ENCODE results near the genes RPS26, RPL41 and PAN2.

DNA sequence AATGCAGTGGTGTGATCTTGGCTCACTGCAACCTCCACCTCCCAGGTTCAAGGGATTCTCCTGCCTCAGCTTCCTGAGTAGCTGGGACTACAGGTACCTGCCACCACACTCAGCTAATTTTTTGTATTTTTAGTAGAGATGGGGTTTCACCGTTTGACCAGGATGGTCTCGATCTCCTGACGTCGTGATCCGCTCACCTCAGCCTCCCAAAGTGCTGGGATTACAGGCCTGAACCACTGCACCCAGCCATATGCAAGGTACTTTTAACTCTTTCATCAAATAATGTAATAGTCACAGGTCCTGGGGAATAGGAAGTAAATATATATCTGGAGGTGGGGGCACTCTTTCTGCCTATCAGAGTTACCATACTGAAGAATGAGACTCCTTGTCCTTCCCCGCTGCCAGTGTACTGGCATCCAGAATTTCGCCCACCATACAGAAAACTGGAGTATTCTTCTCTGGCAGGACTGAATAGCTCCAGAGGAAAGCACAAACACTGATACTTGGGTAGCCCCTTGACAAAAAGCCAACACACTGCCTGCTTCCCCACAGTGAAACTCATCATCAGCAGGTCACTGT, 14.2 kb upstream of the MMP19 start:
- PRO-cap = no peak

DNA sequence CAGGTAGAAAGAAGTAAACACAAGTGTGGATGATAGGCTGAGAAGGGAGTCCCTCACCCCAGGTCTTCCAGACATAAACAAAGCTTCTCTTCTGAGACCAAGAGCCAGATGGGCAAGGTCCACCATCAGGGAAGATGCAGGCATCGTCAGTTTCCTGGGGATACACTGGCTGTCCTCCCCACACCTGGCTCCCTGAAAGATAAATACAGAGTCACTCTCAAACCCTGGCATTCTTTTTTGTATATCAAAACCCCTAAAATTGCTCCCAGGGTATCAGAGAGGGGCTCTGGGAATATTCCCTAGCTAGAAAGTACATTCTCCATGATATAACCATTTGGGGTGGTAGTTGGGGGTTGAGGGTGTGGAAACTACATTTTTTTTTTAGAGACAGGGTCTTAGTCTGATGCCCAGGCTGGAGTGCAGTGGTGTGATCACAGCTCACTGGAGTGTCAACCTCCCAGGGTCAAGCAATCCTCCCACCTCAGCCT, 7.4 kb downstream of the PMEL start:
- PRO-cap = no peak

- PRO-cap = bidirectional peak, plus-strand start at chr12:56042146, minus-strand start at chr12:56041843; unidirectional peak, minus-strand start at chr12:56042372
These were observed at the start of gene RPS26 for GRCh38 chr12:56041699-56042776. Gene RPS26, plus strand, starts transcription at chr12:56041918.

DNA sequence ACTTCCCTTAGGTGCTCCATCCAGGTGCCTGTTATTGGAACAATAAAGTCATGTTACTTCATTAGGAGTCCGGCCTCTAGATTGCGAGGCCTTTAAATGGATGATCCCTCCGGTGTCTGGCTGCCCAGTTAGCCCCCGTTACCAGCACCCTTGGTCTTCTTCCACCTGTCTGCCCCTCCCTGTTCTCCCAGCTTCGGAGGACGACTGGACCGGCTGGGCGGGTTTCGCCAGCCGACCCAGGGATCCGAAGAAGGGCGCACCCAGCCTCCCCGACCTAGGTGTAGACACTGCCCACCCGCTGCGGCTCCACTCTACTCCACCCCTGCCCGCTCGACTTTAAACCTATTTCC, 493 bp upstream of the PA2G4 start:
- PRO-cap = bidirectional peak, plus-strand start at position 187 of the sequence, minus-strand start at position 313 of the sequence

DNA sequence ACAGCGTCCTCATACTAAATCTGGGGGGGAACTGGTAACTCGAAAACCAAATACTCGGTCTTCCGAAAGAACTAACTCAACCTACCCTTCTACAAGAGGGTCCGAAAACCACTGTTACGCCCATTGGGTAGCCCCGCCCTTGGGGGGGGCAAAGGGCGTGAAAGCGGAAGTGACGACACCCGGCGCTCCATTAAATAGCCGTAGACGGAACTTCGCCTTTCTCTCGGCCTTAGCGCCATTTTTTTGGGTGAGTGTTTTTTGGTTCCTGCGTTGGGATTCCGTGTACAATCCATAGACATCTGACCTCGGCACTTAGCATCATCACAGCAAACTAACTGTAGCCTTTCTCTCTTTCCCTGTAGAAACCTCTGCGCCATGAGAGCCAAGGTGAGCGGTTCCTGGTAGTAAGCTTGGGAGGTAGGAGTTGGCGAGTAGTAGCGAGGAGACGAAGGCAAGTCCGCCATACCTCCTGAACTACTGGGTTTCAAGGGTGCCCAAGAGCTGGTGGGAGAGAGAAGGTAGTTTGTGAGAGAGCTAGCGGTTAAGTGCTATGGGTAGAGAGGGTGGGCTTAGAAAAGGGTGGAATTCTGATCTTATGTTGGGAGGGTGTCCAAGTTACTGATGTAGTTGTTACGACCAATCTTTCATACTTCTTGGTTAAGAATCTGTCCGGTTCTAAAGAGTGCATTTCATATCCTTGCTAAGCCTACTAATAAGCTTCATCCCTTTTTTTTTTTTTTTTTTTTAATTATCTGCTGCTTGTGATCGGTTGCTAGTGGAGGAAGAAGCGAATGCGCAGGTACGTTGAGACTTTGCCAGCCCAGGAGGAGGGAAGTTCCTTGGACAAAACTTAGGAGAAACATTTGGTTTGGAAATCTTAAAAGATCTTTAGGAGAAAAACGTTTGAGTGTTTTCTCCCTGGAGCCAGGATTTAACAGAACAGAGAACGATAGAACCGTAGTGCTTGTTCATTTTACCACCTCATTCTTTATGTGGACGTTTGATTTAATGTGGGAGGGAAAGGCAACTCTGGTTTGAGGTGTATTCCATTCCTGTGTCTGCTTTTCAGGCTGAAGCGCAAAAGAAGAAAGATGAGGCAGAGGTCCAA, at the start of gene RPL41:
Gene RPL41 (plus strand): TSS at position 221 of the 1,108 bp plus-strand sequence.
- PRO-cap = bidirectional peak, plus-strand start at position 221 of the sequence, minus-strand start outside the sequence

DNA sequence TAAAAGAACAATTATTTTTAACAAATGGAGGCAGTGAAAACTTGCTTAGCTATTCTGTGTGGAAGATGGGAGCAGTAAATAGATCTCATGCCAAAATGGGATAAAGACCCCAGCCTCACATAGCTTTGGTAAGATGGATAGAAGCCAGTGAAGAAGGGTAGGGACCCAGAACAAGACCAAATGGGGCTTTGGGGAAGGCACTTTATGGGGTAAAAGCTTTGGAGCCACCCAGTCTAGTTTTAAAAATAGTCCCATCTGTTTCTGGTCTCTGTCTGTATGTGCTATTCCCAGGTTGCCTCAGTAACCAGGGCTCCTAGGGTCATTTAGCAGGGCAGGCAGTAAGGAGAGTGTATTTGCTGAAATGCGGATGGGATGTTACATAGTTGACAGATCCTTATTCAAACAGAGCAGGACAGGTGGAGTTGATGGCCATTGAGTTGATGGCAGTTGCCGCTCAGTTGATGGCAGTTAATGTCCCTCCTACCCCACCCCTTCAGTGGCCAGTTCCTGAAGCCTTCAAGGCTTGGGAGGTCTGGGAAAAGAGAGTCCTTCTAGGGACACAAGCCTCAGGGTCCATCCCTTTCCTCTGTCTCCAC, 4.5 kb downstream of the ZC3H10 start:
- PRO-cap = no peak

GRCh38 chr12:56126668-56127378, 1.2 kb upstream of the ESYT1 start:
- PRO-cap = no peak

- PRO-cap = no peak
These were observed 715 bp upstream of the ESYT1 start for GRCh38 chr12:56127379-56127725.

GRCh38 chr12:56153230-56154108, 1.1 kb downstream of the MYL6B start:
- PRO-cap = no peak

DNA sequence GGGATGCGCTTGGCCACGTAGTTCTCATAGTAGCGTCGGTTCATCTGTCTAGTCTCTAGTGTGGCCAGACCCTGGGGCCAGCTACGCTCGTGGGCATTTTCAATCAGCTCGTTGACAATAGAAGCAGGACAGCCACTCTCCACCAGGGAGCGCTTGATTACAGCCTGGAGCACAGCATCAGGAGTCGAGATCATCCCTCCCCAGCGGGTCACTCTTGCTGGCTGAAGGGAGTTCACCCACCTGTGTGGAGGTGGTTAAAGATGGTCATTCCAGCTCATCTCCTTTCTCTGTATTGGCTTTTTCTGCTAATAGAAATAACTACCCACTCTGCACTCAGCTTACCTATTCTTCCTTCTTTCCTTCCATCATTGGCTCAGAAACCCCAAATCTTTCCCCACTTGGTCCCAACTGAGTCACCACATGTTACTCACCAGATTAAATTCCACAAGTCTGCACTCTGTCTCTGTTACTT, 15.1 kb downstream of the RNF41 start:
- PRO-cap = no peak

DNA sequence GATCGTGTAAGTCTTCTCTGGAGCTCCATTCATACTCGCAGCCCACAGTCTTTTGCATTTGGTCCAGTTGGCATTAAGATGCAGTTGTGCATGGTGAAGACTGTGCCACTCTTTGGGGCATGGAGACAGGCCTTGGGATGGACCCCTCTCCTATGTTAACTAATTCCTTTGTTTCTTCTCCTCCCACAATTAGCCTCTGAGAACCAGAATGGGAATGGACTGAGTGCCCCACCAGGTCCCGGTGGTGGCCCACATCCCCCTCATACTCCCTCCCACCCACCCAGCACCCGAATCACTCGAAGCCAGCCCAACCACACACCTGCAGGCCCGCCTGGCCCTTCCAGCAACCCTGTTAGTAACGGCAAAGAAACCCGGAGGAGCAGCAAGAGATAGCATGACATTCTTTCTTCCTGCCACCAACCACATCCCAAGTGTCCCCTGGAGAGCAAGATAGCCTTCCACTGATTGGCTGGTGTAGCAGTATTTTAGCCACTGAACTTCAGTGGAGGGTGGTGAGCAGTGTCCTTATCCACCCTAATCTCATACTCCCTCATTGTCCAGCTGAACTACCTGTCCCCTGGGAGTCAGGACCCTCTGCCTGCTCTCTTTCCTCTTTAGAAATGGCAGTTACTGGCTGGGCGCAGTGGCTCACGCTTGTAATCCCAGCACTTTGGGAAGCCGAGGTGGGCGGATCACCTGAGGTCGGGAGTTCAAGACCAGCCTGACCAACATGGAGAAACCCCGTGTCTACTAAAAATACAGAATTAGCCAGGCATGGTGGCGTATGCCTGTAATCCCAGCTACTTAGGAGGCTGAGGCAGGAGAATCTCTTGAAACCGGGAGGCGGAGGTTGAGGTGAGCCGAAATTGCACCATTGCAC, 790 bp upstream of the SLC39A5 start:
- PRO-cap = no peak

DNA sequence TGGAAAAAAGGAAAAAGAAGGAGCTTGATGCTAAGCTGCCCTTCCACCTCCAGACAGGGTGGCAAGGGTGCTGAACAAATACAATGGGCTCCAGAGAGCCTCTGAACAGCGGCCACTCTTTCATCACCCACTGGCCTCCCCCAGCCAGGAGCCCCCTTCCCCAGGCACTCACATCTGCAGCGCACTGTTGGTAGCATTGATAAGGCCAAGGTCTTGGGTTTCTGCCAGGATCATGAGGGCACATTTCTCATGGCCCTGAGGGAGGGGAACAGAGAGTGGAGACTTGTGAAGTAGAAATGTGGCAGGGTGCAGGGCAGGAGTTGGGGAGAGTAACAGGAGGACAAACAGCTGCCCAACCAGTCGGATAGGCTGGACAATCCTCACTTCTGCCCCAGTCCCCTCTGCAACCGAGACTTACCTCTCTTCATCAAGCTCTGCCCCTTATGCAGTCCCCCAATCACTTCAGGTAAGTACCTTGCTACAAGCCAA, 14.1 kb downstream of the SLC39A5 start:
- PRO-cap = no peak

DNA sequence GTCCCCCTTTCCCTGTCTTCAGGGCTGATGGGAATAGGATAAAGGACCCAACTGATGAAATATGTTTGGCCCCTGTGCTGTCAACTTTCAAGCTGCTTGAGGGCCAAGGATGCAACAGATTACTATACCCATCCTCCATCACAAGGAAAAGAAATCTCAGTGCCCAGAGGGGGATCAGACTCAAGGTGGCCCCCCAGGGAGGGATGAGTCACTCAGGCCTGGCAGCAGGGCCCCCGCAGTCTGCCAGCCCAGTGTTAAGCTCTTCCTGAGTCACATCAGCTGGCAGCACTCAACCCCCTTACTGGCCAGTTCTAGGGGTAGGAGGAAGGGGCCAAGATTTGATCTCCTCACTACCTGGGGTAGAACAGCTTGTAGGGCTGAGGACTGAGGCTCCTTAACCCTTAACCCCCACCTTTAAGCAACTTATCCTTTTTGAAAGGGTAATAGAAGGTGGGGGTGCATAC, 1.6 kb downstream of the ANKRD52 start:
- PRO-cap = no peak

- PRO-cap = unidirectional peak, plus-strand start at chr12:56257591
These were observed 715 bp downstream of the ANKRD52 start for GRCh38 chr12:56257152-56258185.

DNA sequence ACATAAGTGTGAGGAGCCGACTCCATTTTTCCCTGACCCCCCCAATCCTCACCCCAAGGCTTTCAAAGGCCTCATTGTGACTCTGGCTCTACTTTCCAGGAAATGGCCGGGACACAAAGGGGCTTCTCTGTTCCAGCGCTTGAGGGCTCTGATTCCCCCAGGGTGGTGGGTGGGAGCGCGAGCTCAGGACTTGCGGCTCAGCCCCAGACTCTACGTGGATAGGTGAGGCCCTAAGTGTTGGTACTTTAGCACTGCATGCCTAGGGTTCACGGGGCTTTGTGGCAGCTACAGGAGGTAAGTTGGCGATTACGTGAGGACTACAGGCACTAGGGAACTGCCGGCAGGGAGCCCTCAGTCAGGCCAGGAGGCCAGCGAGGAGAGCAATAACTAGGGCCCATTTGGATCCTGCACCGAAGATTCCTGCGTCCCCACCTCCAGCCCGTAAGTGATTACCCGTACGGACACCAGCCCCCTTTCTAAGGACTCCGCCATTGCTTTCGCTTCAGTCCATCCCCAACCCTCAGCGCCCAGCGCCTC, 456 bp downstream of the CNPY2 start:
- PRO-cap = unidirectional peak, plus-strand start at position 91 of the sequence; unidirectional peak, plus-strand start at position 151 of the sequence; unidirectional peak, minus-strand start at position 443 of the sequence

DNA sequence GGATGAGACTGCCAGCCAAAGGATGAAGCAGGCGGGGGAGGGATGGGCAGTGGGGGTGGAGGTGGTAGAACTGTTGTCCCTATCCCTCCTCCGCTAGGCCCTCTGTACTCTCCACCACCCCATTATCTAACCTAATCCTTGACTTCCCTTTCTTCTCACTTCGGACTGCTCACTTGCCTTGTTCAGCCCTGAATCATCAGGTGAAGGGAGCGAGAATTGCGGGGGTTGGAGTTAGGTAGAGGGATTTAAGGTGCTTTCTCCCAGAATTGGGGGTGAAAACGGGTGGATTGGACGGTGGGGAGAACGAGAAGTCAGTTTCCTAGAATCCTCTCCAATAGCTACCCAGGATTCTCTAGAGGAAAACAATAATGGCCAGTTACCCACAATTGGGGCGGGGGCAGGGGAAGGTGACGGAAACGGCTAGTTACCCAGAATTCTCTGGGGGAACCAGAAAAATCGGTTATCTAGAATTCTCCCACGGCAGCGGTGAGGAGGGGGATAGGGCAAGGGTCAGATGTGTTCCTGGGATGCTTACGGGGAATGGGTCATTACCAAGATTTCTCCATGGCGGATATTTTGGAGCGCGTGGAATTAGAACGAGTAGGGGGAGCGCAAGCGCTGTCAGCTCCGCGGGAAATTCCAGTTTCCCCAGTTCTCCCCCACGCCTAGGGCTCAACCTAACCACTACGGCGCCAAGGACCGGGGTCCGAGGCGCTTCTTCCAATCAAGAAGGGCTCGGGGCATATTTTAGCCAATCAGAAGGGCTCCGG, at the start of gene PAN2:
Gene PAN2 (minus strand): TSS at position 691 of the 770 bp plus-strand sequence.
- PRO-cap = bidirectional peak, plus-strand start outside the sequence, minus-strand start at position 646 of the sequence

DNA sequence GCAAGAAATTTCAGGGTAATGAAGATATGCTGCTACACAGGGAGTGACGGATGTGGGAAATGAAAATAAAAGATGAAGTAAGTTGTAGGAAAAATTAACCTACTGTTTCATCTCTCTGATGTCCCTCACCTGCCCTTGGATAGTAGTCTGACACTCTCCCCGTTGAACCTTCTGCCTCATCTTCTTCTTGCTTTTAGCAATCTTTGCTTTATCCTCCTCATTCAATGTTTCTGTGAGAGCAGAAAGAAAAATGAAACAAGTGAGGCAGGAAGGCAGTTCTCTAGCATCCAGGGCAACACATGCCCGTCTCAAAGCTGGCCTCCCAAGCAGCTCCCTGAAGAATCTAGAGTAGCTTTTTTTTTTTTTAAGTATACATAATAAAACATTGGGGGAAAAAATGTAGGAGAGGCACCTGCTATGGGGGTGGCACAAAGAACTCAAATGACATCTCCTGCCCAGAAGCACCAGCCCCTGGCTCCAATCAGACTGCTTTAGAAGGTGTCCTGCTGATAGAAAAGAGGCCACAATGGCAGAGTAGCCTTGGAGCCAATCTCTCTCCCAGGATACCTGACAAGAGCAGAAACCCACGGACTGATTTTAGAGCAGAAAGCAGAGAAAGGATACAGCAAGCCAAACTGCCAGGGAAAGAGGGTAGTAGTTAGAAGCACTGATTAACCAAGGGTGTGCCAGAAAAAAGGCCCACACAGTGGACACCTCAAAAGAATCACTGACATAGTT, 23.5 kb downstream of the BAZ2A start:
- PRO-cap = no peak

DNA sequence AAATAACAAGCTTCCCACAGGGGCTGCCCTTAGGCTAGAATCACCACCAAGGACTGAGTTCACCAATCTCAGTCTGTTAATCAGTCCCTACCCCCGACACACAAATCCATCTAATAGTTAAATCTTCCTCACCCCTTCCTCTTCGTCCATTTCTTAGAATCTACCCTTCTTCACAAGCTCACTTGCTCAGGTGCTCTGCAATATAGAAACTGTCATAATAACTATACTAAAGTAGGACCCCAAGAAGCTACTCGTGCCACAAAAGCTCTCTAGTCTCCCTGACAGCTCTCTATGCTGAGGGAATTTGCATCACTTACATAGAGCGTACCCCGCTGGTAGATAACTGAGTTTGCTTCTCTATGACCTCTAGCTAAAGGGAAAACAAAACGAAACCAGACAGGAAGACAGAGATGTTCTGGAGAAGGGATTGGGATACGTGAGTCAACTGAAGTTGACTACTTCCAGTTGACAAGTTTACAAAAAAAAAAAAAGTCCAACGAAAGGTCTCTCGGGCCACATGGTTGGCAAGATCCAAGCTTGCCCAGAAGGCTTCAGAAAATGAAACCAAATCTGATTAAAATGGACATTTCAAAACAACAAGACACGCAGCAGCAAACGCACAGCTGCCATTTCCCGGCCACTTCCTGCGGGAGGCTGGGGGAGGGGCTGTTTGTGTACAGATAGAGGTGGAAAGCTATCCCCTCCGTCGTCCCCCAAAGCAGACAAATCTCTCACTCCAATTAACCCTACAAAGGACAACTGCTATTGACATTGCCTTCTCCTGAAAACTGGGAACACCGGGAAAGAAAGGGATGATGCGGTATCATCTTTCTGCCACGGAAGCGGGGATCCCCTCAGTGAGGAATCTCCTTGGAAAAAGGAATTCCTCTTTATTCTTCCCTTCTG, 1.3 kb downstream of the BAZ2A start:
- PRO-cap = bidirectional peak, plus-strand start at position 407 of the sequence, minus-strand start at position 345 of the sequence

GRCh38 chr12:56634839-56635448, 4.8 kb upstream of the BAZ2A start:
- PRO-cap = bidirectional peak, plus-strand start at chr12:56635116, minus-strand start at chr12:56634995

GRCh38 chr12:56635821-56636277, 5.7 kb upstream of the BAZ2A start:
- PRO-cap = bidirectional peak, plus-strand start at chr12:56636147, minus-strand start at chr12:56636066